ENCODE results near the gene ITGA2.

DNA sequence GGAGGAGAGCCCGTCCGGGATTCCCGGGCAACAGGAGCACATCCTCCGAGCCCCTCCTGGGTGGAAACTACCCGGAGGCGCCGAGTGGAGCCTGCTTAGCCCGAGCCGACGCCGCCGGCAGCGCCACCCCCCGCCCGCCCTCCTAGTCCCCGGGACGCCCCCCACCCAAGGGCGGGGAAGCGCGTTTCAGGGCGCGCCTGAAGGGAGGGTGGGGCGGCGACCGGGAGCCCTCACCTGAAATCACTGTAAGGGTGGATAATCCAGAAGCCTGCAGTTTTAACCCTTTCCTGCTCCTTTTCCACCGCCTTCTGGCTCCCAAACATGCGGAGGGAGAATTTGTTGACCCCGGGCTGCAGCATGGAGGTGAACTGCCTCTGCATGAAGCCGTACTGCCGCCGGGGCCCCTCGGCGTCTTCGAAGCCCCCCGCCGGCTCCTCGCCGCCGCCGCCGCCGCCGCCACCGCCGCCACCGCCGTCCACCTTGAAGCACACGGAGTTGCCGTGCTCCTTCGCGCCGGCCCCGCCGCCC, 681 bp downstream of the HCN1 start:
- PRO-cap = no peak
- RAMPAGE, long total RNA = no peak
- RRBS = 8% methylated on average over 33 of the region's 54 CpGs

DNA sequence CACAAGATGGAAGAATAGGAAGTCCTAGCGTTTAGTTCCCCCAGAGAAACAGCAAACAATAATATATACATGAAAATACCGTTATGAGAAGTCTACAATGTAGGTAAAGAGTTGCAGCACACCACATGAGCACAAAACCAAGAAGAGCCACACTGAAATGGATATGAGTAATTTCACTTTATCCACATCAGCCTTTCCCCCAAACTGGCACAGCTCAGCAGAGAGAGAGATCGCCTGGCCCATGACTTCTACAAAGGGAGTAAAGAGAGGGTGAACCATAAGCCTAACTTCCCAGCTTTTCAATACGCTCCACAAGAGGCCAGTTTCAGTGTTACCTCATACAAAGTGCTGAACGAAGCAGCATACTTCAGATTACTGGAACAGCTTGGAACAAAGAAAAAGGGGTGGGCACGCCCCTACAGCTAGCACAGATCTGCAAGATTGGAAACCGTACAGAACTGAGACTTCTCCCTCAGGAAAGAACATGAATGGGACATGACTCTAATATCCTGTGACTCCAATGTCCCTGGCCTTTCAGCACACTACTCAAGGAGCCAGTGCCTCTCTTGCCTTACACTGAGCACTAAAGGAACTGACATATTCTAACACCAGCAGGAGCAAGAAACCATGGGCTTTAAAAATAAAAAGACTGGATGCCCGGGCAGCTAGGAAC, 75.3 kb downstream of the EMB start:
- PRO-cap = no peak
- RAMPAGE, long total RNA = no peak
- RRBS = no CpG with 5 or more reads among the region's 8 CpGs

GRCh38 chr5:50415815-50416429, 25.2 kb downstream of the EMB start:
- PRO-cap = no peak
- RAMPAGE, long total RNA = no peak
- RRBS = no CpG with 5 or more reads among the region's 5 CpGs

GRCh38 chr5:50969190-50969966, 302.9 kb downstream of the PARP8 start:
- PRO-cap = no peak
- RAMPAGE, long total RNA = no peak
- RRBS = 7% methylated on average over 30 of the region's 57 CpGs

GRCh38 chr5:52668735-52669319, 118.9 kb upstream of the ITGA1 start:
- PRO-cap = no peak
- RAMPAGE, long total RNA = no peak
- RRBS = no CpG with 5 or more reads among the region's 15 CpGs

DNA sequence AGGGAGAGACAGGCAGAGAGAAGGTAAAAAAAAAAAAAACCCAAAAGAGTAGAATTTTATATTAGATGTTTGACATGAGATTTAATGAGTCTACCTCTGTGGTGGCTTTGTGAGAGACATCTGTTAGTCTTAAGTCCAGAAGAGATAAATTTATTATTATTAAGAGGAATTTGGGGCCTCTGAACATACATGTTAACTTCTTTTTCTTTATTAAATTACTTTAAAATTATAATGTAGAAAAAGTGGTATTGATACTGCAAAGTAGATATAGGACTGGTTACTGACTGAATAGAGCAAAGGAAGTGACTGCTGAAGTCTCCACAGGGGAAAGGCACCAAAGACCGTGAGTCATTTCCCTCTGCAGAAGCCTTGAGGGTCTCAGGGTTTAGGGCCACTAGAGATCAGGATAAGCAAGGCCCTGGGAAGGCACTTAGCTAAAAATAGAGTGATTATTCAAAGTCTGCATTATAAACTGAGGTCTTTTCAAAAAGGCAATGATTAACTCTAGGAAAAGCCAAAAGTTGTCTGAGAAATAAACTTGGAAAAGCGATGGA, 44.8 kb upstream of the ITGA1 start:
- PRO-cap = no peak
- RAMPAGE, long total RNA = no peak
- RRBS = no CpG with 5 or more reads among the region's 2 CpGs

GRCh38 chr5:52888361-52888921, 100.7 kb upstream of the ITGA2 start:
- PRO-cap = no peak
- RAMPAGE, long total RNA = no peak
- RRBS = no CpG with 5 or more reads among the region's 6 CpGs

- PRO-cap = no peak
- RAMPAGE, long total RNA = no peak
- RRBS = no CpG with 5 or more reads among the region's 3 CpGs
Observed at GRCh38 chr5:52892204-52892655, 96.9 kb upstream of the ITGA2 start.

- PRO-cap = no peak
- RAMPAGE, long total RNA = no peak
- RRBS = 1% methylated on average over 24 of the region's 73 CpGs
Observed at GRCh38 chr5:52988662-52989700, at the start of gene ITGA2. Gene ITGA2 (plus strand): TSS chr5:52989352.

DNA sequence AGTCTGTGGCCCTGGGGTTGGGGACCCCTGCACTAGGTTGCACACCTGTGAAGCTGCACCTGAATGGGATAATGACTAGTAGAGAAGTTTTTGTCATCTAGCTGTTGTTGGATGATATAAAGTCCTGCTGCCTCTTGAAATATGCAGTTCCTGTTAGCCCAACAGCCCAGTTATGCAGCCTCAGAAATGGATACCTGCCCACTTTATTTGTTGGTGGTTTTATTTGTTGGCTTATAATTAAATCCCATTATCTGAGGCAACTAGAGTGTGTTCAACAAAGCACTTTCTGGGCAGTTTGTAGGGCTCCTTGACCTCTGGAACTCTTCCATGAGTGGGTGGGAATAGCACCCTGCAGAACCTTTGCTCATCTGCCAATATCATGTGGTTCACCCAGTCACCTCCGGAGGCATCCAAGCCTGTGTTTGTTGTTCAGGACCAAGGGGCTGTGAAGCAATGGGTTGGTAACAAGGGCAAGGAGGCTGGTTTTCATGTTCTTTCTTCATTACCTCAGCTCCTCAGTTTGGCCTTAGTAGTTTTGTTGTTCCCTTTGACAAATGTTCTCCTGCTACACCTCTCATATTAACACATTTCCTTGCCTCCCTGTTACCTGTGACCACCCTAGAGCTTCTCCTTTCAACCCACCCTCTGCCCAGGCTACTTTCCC, 313.9 kb downstream of the NDUFS4 start:
- PRO-cap = no peak
- RAMPAGE, long total RNA = no peak
- RRBS = no CpG with 5 or more reads among the region's 1 CpG

- PRO-cap = no peak
- RAMPAGE, long total RNA = no peak
- RRBS = no CpG with 5 or more reads among the region's 5 CpGs
Observed at GRCh38 chr5:53926600-53927213, 366.3 kb downstream of the NDUFS4 start.

DNA sequence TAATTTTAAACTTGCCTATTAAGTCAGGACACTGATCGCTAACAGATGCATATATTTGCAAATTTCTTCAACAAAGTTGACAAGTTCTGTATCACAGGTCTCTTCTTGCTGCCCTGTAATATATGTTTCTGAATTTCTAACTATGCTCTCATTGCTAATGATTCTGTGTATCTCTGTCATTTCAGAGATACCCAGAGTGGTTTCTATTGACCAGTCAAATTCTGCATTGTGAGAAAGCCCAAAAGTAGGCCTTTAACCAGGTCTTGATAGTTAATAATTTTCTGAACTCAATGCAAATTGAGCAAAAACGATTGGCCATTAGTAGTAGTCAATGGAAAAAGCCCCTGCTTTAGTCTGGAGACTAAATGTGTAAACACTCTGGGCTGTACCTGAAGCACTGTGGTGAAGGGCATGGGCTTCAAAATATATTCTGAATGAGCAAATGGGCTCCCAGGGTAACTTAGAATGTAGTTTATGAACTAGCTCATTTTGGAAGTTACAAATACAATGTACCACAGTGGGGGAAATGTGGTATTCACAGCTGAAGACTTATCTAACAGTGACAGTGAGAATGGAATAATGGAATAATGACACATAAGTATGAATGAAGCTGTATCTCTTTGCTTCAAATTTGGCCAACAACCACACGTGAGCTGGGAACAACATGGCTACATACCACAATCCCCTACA, 307.5 kb downstream of the ARL15 start:
- PRO-cap = no peak
- RAMPAGE, long total RNA = no peak
- RRBS = no CpG with 5 or more reads among the region's 3 CpGs

DNA sequence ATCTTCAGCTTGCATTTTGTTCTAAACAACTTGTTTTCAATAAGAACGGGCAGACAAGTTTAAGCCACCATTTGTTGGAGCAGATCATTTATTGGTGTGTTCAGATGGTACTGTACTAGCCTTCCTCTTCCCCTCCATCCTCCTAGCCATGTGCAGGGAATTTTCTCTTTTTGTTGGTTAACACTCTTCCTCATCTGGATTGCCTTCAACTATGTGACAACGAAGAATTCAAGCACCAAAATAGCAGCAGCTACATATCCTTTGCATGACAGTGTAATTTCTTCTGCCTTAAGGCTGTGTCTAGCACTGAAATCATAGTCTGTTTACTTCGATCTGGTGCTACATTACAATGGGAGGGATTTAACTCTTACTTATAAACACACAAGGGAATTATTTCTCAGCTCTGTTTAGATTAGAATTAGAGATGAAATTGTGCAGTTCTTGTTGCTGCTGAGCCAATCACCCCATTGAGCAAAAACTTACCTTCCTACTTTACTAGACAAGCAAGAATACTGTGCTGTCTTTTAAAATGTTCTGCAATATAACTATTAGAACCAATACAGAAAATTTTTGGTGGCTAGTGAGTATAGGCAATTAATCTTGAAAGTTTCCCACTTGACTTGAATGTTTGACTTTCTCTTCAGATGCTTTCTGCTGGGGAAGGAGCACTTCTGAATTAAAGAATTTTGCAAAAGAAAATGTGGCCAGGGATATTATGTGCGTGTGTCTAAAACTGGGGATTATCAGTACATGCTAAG, 260.3 kb downstream of the ARL15 start:
- PRO-cap = no peak
- RAMPAGE, long total RNA = no peak
- RRBS = no CpG with 5 or more reads among the region's 4 CpGs

- PRO-cap = no peak
- RAMPAGE, long total RNA = no peak
- RRBS = no CpG with 5 or more reads among the region's 2 CpGs
Observed at GRCh38 chr5:54201369-54201649, 109.1 kb downstream of the ARL15 start.

GRCh38 chr5:54230950-54231608, 79.3 kb downstream of the ARL15 start:
- PRO-cap = no peak
- RAMPAGE, long total RNA = no peak
- RRBS = no CpG with 5 or more reads among the region's 2 CpGs

DNA sequence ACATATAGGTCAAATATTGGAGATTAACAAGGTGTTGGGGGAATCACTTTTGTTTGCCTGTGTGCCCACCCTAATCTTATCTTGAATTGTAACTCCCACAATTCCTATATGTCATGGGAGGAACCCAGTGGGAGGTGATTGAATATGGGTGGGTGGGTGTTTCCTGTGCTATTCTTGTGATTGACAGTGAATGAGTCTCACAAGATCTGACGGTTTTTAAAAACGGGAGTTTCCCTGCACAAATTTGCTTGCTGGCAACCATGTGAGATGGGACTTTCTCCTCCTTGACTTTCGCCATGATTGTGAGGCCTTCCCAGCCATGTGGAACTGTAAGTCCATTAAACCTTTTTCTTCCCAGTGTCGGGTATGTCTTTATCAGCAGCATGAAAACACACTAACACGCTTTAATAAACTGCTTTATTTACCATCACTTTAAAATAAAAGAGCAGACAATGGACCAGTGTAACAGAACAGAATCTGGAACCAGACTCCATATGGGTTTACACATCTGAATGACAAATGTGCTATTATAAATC, 64.8 kb upstream of the HSPB3 start:
- PRO-cap = no peak
- RAMPAGE, long total RNA = no peak
- RRBS = no CpG with 5 or more reads among the region's 5 CpGs

GRCh38 chr5:54520989-54521351, 3.4 kb downstream of the SNX18 start:
- PRO-cap = no peak
- RAMPAGE, long total RNA = no peak
- RRBS = no CpG with 5 or more reads among the region's 1 CpG

GRCh38 chr5:54581228-54581921, 63.8 kb downstream of the SNX18 start:
- PRO-cap = no peak
- RAMPAGE, long total RNA = no peak
- RRBS = no CpG with 5 or more reads among the region's 6 CpGs

GRCh38 chr5:54626283-54626928, 108.8 kb downstream of the SNX18 start:
- PRO-cap = no peak
- RAMPAGE, long total RNA = no peak
- RRBS = no CpG with 5 or more reads among the region's 3 CpGs

DNA sequence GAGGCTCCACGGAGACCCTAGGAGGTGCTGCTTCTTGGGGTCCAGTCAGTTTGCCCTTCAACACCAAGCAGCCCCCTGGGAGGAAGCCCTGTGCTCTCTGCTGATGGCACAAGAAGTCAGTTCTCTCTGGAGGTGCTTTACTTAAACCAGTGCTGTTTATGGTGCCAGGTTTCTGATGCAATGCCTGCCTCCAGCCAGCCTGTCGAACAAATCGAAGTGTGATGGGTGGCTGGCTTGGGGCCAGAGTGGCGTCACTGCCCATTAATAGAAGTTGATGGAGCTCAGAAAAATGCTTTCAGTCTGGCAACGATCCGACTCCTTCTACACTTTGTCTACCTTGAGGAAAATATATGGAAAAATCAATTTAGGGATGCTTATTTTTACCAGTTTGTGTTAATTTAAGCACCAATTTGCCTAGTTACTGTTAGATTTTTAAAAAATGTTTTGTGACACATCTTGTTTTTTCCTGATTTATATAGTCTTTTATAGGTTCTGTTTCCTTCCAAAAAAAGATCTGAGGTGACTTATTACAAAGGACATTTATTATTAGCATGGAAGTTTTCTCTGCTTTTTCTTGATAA, 134.2 kb downstream of the SNX18 start:
- PRO-cap = no peak
- RAMPAGE, long total RNA = no peak
- RRBS = no CpG with 5 or more reads among the region's 6 CpGs

Data from lung (tissue), 4 donors.